Fallopian tube (tissue), 1 donor: ENCODE measurements around a stretch of chr15.

- PRO-cap, result bidirectional peak, plus-strand start at chr15:70099785, minus-strand start at chr15:70099537
Observed at GRCh38 chr15:70099691-70100023, 1.9 kb upstream of the TLE3 start.

DNA sequence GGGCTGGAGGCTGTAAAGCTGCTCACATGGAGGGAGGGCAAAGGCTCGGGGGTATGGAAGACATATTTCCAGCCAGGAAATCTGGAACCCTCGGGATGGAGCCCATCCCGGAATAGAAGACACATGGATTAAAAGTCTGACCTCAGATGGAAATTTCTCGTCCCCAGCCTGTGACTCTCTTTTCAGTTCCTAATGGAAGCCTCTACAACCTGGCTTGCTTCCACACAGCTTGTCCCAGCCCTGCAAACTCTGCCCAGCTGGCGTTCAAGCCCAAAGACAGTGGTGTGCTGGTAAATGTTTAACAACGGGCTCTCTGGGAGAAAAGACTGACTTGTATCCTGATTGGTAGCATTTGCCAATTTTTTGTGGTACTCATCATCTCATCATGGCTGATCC lies 35.6 kb upstream of the TLE3 start:
- PRO-cap, result no peak

DNA sequence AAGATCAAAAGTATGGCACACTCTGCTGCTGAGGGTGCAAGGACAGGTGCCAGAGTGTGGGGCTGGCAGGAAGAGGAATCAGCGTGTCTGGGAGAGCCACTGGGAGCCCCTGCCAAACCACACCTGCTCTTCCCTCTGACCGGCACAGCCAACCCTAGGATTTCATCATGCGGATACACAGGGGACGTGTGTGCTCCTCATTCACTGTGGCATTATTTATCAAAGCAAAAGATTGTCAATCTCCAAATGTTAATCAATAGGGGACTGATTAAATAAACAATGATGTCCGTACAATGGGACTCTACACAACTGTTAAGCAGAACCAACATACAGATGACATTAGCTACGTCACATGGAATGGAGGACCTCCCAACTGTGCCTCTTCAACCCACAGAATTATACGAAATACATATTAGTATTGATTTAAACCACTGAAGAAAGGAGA lies 147.5 kb upstream of the TLE3 start:
- PRO-cap, result no peak

DNA sequence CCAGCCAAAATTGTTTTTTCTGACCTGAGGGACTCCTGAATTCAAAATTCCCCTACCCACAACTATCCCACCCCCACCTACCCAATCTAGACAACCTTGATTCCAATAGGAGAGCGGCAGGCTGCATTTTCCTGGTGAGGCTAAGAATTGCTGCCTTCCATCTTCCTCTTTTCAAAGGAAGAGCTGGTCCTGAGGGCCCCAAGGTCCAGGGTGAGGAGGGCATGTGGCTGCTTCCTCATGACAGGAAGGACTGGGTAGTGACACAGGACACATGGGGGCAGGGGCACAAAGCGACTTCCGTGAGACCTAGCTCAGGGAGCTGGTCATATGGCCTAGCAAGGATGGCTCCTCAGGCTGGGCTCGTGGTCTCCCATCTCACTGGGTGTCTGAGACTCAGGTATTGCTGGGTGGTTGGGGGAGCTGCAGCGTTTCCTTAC lies 159.8 kb upstream of the TLE3 start:
- PRO-cap, result no peak

GRCh38 chr15:70267844-70268329 lies 170.2 kb upstream of the TLE3 start:
- PRO-cap, result no peak

GRCh38 chr15:70328382-70328761 lies 230.7 kb upstream of the TLE3 start:
- PRO-cap, result no peak

GRCh38 chr15:70495166-70495490 lies 268.2 kb downstream of the UACA start:
- PRO-cap, result no peak

- PRO-cap, result no peak
Observed at GRCh38 chr15:70684127-70684624, 79.2 kb downstream of the UACA start.

DNA sequence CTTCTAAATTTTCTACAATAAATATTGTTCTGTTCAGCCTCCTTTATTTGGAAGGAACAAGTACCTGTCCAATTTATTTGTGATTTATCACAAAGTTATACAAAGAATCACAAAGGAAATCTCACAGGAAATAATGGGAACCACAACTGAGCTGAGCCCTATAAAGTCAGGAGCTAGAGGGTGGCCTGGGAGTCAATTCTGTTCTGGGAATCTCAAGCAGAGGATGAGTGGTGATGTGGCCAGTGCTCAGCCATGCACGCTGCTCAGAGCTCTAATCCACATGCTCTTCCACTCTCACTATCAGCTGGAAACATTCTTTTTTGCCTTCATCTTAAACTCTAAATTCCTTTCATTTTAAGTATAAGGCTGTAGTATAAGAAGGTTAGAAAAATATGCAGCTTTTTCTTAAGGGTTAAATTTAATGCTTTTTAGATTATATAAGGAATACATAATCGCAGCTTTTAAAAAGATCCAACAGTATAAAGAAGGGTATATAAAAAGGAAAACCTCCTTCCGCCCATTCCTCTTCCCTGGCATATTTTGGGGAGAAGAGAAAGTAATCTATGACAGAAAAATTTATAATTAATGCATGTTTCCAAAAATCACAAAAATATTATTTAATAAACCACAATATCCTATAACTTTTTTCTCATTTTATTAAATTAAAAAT lies 36.5 kb downstream of the UACA start:
- PRO-cap, result no peak

- PRO-cap, result no peak
Observed at GRCh38 chr15:70761784-70762329, 1.5 kb downstream of the UACA start.

DNA sequence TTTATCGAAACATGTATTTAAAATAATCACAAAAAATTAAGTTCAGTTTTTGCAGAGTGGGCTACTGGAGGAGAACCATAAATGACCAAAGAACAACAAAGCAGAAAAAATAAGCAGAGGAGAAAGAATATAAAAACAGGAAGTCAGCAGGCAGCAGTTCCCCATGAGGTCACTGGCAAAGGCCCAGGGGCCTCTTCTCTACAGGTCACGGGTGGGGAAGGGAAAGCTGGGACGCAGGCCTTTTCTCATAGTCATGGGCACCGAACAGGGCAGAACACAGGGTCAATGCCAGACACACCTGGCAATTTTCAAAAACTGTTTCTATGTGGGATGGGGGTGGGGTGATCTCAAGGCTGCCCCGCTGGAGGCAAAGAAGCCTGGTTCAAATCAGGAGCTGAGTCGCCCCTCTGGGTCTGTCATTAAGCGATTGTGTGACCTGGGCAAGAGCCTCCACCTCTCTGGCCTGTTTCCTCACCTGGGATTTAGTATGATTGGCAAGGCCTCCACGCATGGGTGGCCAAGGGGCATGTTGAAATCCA lies 43.7 kb upstream of the UACA start:
- PRO-cap, result no peak

DNA sequence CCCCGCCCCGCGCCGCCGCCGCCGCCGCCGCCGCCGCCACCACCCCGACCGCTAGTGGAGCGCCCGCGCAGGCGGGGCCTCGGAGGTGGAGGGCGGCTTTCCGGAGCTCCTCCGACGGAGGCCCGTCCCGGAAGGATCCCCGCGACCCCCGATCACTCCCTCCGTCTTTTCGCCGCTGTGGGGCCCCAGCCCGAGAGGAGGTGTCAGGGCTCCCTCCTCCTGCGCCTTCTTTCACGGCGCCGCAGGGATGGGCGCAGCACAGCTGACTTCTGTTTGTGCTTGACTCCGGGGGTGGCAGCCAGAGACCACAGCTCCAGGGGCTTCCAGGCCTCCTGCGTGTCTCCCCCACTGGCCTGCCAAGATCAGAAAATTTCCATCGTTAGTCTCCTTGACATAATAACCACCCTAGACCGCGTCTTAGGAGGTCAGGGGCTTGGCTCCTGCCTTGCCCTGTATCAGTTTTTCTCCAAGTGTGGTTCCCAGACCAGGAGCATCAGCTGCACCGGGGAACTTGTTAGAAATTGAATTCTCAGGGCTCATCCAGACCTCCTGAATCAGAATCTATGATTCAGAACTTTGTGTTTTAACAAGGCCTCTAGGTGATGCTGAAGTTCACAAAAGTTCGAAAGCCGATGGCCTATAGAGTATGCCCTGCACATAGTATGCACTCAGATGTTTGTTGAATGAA lies 415 bp upstream of the LARP6 start:
- PRO-cap, result bidirectional peak, plus-strand start at position 62 of the sequence, minus-strand start outside the sequence; unidirectional peak, minus-strand start at position 513 of the sequence

DNA sequence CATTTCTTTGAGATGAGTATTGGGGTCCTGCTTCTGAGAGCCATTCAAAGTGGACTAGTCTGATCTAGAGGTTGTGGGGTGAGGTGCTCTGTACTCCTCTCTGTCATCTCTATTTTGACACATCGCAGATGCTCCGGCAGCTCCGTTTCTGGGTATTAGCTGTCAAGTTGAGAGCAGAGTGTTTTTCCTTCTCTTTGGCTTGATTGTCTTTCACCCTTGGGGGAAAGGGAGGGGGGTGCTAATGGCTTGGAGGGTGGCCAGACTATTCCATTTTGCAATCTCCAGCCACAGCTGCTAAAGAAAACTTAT lies 13.8 kb upstream of the LARP6 start:
- PRO-cap, result no peak

DNA sequence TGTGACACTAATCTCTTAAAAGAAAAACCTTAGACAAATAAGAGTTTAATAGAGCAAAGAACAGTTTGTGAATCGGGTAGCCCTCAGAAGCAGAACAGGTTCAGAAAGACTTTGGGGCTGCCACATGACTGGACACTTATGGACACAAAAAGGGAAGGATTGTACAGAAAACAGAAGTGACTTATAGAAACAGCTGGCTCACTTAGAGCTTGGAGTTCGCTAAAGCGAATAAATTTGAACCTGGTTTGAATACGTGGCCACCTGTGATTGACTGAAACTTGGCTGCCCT lies 270.0 kb downstream of the THSD4 start:
- PRO-cap, result no peak

DNA sequence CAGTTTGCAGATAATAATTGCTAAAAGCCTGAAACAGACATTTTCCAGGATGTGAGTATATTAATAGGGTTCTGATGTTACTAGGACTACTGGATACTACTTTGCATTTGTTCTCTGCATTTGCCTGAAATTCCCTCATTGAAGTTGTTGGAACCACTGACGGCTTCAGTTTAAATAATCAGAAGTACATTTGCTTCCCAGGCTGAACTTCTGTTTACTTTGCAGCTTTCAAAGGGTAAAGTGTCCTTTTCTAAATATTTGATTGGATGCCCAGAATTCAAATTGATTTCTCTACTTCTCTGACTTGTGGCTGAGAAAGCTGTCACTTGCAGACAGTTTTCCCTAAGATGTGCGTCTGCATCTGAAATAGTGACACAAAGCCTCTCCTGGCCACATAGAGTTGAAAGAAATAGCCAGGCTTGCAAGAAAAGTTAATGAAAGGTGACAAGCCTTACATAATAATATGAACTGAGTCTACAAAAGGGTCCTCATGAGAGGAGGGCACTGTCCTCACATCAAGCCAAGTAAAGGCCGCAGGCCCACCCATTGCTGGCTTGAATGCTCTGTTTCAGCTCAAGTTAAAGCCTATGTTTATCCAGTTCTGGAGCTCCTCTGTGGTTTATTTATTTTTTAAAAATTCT lies 299.6 kb downstream of the THSD4 start:
- PRO-cap, result no peak

DNA sequence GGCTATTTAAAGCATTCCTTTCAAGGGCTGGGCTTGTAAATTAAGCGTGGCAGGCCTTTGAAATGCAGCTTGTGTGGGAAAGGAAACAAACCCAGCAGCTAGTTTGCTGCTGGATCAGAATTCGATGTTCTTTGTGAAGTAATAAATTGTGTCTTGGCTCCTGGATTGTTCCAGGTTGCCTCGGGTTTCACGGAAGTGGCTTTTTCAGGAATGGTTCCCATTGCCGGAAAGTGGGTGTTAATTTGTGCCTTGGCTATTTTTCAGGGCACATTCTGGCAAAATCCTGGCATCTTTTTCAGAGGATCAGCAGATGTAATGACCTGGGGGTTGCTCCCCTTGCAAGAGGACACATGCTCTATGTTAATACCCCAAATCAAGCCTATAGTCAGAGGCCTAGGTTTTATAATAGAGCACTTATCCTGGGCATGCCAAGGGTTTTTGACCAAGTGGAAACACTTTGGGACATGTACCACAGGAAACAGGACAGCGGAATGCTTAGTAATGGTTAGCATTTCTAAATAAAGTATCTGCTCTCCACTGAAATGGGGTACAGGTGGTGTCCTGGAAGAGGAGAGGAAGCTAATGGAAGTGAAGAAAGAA lies 294.7 kb upstream of the NR2E3 start:
- PRO-cap, result bidirectional peak, plus-strand start at position 173 of the sequence, minus-strand start outside the sequence

DNA sequence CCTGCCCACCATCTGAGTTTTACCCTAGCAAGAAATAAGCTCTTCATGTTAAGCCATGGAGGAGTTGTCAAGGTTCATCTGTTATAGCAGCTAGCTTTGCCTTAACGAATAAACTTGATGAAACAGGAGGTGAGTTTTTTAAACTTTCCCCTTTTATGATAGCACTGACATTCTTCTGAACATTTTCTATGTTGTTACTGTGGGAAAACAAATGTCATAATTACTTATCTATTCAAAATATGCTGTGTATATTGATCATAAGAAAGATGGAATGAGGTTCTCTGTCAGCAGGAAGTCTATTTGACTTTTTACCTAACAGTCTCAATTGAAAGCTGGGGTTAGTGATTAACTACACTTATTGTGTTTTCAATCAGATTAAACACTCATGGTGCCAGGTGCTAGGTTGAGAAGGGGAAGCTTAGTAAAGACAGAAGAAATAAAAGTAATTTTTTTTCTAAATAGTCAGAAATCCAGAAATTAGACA lies 281.1 kb upstream of the NR2E3 start:
- PRO-cap, result bidirectional peak, plus-strand start at position 369 of the sequence, minus-strand start at position 302 of the sequence

DNA sequence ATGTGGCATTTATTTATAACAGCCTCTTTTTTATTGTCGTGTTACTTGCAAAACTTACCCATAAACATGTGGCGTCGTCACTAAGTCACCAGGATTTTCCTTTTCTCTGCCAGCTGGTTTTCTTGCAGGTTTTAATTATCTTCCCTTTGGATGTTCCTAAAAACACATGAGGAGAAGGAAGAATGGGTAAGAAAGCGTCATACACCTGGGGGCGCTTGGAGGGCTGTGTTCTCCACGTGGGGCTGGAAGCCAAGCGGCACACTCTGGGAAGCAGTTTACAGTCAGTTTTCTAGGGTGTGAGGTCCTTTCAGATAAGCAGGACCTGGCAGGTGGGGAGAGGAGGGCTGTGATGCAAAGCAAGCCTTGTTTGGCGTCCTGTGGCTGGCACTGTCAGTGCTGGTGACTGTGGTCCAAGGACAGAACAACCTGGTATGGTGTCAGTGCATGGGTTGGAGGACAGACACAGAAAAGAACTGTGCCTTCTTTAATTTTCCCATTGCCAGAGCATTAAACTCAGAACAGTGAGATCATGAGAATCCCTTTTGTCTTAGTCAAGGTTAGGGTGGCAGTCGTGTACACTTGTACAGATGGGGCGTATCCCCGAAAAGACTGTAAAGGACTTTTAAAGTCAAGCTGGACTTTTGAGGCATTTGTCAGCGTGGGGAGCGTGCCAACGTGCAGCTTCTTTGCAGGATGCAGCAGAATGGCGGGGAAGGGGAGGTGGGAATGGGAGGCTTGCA lies 260.6 kb upstream of the NR2E3 start:
- PRO-cap, result no peak

GRCh38 chr15:72086372-72086721 lies 31.6 kb downstream of the MYO9A start:
- PRO-cap, result unidirectional peak, plus-strand start at chr15:72086502

DNA sequence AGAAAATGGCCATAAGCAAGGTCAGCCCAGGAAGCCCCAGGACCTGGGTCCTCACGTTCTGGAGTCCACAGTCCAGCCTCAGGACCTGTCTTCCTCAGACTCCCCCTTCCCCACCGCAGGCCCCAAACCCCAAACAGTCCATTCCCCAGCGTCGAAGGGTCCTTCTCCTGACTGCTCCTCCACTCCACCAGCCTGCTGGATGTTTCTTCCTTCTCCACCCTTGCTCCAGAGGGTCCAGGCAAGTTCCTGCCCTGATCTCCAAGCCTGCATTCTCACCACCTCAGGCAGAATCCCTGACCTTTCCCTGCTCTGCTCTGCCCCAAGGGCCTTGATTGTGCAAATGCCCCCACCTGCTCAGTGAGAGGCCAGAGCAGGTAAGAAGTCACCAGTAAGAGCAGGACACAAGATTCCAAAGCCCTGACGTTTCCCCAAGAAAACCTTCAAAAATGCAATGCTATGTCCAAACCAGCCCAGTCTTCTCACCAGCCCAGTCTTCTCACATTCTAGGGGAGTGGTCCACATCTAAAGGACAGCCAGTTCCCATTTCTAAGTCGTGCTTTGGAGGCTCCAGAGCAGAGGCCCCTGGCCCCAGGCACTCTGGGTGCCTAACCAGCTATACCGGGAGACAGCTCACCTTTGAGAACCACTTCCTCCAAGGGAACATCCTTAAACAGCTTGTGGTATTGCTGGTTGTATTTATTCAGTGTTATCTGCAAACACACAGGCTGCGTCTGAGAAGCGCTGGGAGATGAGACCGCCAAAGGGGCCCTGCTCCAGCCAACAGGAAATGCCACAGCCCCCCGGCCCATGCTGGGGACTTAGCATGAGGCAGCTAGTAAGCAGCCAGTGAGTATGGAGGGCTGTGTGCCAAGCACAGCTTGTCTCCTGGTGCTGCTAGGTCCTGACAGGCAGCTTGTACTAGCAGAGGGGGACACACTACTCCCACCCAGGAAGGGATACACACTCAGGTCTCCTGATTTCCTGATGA lies 29.4 kb downstream of the GRAMD2A start:
- PRO-cap, result no peak